ENCODE data around the genes SH2D5 and ECE1.

DNA sequence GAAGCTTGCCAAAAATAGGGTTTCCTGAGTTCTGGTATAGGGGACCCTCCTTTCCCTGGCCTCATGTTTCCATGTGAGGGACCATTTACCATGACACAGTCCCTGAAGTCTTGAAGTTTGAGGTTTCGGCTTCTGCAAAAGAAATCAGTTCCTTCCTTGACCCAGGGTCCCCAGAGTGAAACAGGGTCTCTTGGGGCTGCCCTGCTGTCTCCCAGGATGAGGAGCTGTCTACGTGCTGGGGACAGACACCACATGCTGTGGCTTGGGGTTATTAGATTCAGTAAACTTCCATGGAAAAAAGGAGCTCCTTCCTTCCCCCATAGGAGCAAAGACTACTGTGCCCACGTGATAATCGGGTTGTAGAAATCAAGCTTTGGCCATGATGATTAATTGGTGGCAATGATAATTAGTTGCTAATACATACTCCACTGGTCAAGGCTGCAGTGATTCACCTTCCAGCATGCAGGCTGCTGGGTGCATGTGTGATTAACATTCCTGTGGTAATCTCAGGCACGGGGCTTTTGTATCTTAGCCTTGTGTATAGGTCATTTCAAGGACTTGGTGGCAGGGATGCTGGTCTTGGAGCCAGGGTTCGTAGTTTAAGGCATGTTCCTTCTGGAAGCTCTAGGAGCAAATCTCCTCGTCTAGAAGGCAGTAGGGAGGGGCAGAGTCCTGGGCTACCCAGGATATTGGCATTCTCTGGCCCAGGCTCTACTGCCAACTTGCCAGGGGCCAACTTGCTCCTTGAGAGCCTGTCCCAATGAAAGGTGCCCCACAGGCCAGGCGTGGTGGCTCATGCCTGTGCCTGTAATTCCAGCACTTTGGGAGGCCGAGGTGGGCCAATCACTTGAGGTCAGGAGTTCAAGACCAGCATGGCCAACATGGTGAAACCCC, 41.4 kb downstream of the TMCO4 start:
- PRO-cap = no peak
- RAMPAGE, long total RNA, 4 experiments = no peak in any of the 4 experiments

GRCh38 chr1:19845113-19845599, 30.1 kb upstream of the RNF186 start:
- PRO-cap = no peak
- RAMPAGE, long total RNA, 4 experiments = no peak in any of the 4 experiments

- PRO-cap = no peak
- RAMPAGE, long total RNA, 4 experiments = no peak in any of the 4 experiments
Observed at GRCh38 chr1:19904626-19905260, 18.7 kb downstream of the PLA2G2E start.

DNA sequence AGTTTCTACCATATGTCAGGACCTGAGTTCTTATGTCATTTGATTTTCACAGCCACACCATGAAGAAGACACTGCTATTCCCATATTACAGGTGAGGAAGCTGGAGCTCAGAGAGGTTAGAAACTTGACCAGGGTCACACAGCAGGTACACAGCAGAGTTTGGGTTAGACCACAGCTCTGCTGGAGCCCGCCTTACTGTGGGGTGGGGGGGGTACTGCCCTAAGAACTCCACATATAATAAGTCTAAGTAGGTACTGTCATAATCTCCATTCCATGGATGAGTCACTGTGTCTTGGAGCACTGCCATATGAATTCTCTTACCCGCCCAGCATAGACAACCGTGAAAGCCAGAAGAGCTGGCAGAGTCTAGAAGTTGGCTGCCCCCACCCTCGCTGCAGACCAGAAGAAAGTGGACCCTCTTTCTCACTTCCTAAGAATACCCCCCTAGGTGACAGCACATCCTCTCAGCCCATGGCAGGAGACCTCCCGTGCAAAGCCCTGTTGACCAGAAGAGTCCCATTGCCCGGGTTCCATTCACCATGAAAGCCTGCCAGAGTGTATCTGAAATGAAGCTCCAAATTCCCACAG, 5.2 kb upstream of the PLA2G2D start:
- PRO-cap = no peak
- RAMPAGE, long total RNA, 4 experiments = no peak in any of the 4 experiments

- PRO-cap = no peak
- RAMPAGE, long total RNA, 4 experiments = no peak in any of the 4 experiments
Observed at GRCh38 chr1:20153977-20154939, 15.1 kb downstream of the PLA2G2F start.

- PRO-cap = no peak
- RAMPAGE, long total RNA, 4 experiments = no peak in any of the 4 experiments
Observed at GRCh38 chr1:20250682-20251168, 40.0 kb upstream of the VWA5B1 start.

GRCh38 chr1:20366061-20366386, 75.3 kb downstream of the VWA5B1 start:
- PRO-cap = no peak
- RAMPAGE, long total RNA, 4 experiments = no peak in any of the 4 experiments

GRCh38 chr1:20477773-20478318, 8.2 kb downstream of the CAMK2N1 start:
- PRO-cap = no peak
- RAMPAGE, long total RNA, 4 experiments = no peak in any of the 4 experiments

DNA sequence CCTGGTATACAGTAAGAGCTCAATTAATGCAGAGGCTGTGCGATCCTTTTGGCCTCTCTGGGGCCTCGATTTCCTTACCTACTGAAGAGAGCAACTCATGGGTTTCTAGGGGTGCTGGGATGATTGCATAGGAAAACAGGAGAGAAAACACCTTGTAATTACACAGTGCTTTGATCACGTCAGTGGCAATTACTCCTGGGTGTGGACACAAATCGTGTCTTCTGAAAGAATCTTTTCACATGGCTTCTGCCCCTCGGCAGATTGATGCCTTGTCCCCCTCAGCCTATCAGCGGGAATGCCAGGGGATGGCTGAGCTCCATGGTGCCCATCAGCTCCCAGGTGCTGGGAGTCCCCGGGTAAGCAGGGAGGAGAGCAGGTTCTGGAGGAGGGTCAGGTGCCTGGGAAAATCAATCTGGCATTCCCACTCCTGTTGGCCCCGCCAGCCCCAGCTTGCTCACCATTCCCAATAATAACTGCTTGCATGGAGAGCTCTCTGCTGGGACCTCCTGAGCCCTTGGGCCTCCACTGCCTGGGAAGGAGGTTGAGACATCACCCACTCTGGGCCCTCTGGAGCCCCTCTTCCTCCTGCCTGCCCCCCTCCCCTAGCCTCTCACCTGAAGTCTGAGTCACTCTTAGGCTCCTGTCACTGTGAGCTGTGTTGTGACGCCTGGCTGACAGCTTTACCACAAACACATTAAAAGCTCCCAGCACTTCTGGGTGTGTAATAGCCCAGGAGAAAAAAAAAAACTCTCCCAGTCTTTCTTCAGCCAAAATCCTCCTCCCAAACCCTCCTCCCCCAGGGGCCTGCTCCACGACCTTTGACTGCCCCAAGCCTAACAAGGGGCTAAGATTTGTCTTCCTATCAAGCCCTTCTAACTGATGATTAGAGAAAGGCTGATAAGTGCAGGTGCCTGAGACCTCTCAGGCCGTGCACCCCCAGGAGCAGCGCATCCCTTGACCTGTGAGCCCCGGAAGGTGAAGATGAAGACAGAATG, 4.9 kb downstream of the CAMK2N1 start:
- PRO-cap = no peak
- RAMPAGE, long total RNA, 4 experiments = no peak in any of the 4 experiments

DNA sequence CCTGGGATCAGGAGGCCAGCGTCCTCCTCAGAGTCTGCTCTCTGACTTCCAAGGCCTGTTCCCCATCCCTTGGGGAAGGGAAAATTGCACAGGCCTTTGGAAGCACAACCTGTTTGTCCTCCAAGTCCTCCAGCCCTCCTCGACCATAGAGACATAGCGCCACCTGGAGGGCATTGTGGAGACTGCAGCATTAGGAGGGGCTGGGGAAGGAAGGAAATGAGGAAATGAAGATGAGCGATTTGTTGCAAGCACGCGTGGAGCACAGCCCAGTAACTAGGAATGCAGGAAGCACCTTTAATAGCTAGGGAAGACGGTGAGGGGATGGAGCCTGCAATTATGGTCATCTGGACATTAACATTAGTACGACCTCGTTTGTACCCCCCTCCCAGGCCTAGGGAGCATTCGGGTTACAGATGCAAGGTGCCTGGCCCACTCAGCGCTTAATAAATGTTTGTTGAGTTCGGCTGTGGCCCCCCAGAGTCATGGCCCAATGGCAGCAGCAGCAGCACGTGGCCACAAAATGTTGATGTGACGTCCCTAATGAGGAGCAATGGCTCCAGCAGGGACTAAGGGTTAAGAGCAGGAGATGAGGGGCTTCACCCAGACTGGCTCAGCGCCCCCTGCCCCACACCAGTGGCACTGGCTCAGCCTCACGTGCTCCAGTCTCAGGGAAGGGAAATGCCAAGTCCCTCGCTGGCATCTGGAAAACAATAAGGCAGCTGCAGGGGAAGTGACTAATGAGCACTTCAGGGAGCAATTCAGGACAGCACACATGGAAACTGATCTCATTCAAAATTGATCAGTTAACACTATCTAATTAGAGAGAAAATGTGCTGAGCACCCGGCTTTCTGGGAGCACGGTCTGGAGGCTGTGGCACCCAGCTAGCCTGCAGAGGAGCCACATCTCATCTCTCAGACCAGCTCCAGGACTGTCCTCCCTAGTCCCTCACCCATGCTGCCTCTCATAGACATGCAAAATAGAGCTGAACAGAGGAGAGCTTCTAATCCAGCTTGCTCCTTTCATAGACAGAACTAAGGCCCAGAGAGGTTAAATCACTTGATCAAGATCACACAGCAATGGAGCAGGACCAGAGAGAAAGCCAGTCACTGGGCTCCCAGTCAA, 8.2 kb upstream of the CAMK2N1 start:
- PRO-cap = no peak
- RAMPAGE, long total RNA, 4 experiments = no peak in any of the 4 experiments

DNA sequence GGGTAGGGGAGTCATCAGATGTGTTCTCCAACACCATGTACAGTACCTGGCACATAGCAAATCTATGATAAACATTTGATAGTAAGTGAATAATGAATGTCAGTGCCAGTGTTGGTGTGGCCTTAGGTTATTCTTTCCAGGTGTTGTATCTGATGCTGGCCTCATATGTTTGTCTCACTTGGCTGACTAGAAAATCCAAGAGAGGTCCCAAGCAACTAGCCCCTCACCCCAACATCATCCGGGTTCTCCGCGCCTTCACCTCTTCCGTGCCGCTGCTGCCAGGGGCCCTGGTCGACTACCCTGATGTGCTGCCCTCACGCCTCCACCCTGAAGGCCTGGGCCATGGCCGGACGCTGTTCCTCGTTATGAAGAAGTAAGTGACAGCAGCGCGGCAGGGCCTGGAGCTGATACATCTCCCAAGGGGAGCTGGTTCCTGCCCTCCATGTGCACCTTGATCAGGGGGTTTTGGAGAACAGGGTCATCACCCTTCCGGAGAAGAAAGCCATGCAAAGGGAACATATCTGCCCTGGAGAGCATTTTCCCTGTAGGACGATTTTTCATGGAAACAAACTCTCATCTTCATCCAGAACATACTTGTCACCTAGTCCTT, 11.1 kb downstream of the PINK1 start:
- PRO-cap = no peak
- RAMPAGE, long total RNA, 4 experiments = start-site peak on the plus strand in 1 of 4 experiments, centred at position 252 of the sequence, 14 reads per replicate

DNA sequence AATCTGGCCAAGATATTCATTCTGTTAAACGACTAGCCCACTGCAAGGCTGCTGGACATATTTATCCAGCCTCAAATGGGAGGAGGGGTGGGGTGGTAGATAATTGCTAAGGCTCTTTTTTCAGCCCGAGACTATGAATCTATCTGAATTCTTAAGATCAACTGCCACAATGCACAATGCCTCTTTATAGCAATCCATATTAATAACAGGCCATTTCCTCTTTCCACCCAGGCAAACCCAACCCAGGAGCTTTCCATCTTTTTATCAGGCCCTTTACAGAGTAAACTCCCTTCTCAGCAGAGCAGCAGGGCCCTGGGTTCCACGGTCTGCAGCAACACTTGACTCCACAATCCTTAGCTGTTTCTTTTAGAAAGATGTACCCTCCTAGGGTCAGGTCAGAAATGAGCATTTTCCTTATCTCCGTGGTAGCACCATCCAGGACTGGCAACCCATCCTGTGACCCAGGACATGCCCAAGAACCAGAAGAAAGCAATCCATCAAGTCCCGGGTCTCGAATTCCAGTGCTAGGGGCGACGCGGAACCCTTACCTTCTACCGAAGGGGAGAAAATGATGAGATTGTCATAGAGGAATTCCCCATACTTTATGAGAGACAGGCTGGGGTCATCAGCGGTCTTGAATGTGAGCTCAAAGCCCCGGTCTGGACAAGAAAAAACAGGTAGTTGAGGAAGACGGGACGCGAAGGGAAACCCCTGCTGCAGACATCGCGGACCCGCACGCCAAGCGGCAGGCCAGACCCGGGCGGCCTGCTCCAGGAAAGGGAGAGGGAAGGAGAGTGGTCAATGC, 634 bp downstream of the DDOST start:
- PRO-cap = no peak
- RAMPAGE, long total RNA, 4 experiments = no peak in any of the 4 experiments

DNA sequence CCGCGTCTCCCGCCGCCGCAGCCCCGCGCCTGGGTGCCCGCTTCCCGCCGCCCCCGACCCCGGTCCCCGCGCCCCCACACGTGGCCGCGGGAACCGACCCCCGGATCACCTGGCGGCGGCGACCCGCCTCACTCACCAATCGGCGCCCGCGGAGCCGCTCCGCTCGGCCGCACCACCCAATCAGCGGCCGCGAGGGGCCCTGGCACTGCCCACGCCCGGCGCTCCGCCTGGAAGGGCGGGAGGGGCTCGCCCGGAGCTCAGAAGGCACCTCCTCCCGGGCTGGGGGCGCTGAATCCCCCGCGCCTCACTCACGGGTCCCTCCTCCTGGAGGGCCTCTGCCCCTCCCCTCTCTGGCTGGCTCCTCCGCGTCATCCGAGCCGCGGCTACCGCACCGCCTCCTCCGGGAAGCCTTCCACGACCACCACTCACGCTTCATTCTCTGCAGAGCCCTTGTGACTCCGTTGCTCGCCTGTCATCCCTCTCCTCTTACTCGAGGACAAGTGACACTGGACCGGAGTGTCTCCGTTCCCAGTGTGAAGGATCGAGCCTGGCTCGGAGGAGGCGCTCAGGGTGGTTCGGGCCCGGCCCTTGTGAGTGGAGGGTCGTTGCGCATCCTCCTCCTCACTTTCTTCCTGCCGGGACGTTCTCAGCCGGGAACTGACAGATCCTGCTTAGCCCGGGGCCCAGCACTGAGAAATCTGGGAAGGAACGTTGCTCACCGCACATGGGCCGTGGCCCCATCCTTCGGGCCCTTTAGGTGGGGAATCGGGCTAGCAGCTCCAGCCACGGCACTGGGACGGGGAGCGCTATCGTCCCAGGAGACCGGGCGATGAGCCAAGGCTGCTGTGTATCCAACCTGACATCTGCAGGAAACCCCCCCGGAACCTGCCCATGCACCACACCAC, at the start of gene SH2D5:
Gene SH2D5, minus strand, starts transcription at position 659 of the 905 bp plus-strand sequence.
- PRO-cap = no peak
- RAMPAGE, long total RNA, 4 experiments = no peak in any of the 4 experiments

DNA sequence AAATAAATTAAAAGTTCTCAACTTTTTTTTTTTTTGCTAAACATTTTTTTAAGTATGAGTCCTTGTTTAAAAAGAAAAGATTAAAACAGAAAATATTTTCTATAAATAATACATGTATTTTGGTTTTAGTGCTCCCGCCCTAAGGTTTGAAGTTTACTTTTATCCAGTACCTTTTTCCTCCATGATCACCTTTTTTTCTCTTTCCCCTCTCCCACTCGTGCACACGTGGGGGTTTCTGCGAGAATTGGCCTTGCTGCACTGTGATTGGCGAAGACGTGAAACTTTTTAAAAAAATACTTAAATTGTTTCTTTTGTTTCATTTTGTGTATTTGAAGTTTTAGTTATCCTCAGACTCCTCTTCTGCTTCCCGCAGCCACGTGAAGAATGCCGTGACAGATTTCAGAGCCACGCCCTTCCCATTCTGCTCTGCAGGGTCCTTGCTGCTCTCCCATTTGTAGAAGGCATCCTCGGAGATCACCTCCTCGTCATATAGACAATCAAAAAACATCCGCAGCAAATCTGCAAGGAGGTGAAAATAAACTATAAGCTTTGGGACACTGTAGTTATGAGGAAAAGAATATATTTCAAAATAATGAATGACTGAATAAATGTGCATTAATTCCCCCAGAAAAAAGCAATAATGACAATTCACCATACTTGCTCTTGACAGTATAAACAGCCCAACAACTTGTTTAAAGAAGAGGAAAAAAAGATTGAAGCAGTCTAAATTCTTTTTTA, 20.0 kb upstream of the HP1BP3 start:
- PRO-cap = no peak
- RAMPAGE, long total RNA, 4 experiments = no peak in any of the 4 experiments

DNA sequence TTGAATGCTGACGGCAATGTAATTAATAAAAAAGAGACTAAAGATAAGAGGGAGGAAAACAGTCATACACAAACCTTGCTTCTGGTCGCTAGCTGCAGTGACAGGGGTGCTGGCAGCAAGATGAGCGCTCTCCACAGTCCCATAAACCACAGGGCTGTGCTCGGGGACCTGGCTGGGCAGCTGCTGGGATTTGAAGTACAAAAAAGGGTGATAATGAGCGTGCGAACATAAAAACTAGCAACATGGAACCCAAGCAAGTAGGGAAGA, 162.8 kb upstream of the HP1BP3 start:
- PRO-cap = no peak
- RAMPAGE, long total RNA, 4 experiments = start-site peak on the minus strand in 1 of 4 experiments, centred at position 131 of the sequence, 94 reads per replicate

- PRO-cap = bidirectional peak, plus-strand start at chr1:21289984, minus-strand start at chr1:21289943; unidirectional peak, minus-strand start at chr1:21290458
- RAMPAGE, long total RNA, 4 experiments = start-site peak on the minus strand in 3 of 4 experiments, at chr1:21290196-21290463 at its widest, 6 to 179 reads per replicate
Observed at GRCh38 chr1:21289408-21290594, at the start of gene ECE1. TSS of gene ECE1 (minus strand) at chr1:21290463.

GRCh38 chr1:21338885-21339072, 48.5 kb upstream of the ECE1 start:
- PRO-cap = no peak
- RAMPAGE, long total RNA, 4 experiments = no peak in any of the 4 experiments

DNA sequence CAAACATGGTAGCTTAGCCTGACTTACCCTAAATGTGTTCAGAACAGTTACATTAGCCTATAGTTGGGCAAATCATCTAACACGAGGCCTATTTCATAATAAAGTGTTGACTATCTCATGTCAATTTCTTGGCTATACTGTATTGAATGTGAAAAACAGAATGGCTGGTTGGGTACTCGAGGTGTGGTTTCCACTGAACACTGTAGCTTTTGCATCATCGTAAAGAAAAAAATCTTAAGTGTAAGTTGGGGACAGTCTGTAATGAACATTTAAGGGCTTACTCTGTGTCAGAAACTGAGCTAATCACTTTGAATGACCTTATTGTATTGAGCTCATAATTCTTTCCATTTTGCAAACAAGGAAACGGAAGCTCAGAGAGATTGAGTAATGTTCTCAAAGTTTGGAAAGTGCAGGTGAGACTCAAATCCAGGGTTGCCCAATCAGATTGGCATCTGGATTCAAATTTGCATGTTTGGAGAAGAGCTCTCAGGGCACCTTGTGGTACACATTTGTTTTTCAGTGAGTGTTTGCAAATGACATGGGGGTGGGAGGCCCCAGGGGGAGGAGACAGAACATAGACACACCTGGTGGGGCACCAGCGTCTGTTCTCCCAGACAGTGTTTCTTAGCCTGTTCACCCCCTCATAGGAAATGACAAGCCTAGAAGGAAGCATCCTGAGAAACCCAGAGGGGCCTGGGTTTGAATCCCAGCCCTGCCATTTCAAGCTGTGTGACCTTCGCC, 7.9 kb downstream of the ALPL start:
- PRO-cap = no peak
- RAMPAGE, long total RNA, 4 experiments = no peak in any of the 4 experiments

GRCh38 chr1:21541287-21541869, 32.2 kb downstream of the ALPL start:
- PRO-cap = no peak
- RAMPAGE, long total RNA, 4 experiments = no peak in any of the 4 experiments

DNA sequence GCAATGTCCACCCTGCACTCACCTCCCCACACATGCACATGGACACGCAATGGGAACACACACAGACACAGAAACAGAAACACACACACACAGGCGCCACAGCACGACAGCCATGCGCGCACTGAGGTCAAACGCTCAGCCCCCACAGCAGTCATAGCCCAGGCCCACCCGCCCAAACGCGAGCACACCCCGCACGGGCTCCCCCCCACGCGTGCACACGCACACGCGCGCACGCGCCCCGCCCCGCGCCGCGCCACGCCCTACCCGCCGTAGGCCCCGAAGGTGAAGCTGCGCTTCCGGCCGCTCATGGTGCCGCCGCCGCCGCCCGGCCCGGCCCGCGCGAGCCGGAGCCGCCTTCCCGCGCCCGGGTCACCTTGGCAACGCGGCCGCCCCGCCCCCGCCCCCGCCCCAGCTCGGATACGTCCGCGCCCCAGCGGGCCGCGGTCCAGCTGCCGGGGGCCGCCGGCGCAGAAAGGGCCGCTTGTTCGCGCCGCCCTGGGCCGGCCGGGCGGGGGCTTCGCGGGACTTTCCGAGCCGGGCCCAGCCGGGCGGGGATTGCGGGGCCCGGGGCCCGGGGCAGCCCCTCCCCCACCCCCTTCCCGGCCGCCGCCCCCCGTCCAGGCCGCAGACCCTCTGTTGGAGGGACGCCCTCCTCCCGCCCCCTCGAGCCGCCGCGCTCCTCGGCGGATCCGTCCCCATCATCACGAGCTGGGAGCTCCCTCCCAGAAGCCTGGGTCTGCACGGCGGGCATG, 17.5 kb downstream of the RAP1GAP start:
- PRO-cap = no peak
- RAMPAGE, long total RNA, 4 experiments = no peak in any of the 4 experiments

Data from gastroesophageal sphincter (tissue), 4 donors.